ENCODE results near the gene MTA3.

- PRO-cap: no peak
Observed at GRCh38 chr2:42147470-42148144, 21.5 kb upstream of the EML4 start.

GRCh38 chr2:42171603-42172053, 2.5 kb downstream of the EML4 start:
- PRO-cap: no peak

- PRO-cap: no peak
Observed at GRCh38 chr2:42193696-42194266, 24.6 kb downstream of the EML4 start.

- PRO-cap: no peak
Observed at GRCh38 chr2:42197979-42198530, 28.9 kb downstream of the EML4 start.

GRCh38 chr2:42247004-42247746, 78.0 kb downstream of the EML4 start:
- PRO-cap: no peak

GRCh38 chr2:42368879-42369333, 7.9 kb upstream of the COX7A2L start:
- PRO-cap: no peak

GRCh38 chr2:42568310-42569093, at the start of gene MTA3:
Gene MTA3, plus strand, starts transcription at chr2:42568632.
- PRO-cap: bidirectional peak, plus-strand start at chr2:42568705, minus-strand start at chr2:42568519

- PRO-cap: unidirectional peak, minus-strand start at chr2:42569944
Observed at GRCh38 chr2:42569777-42570339, 1.4 kb downstream of the MTA3 start.

- PRO-cap: no peak
Observed at GRCh38 chr2:42707622-42708248, 56.2 kb downstream of the OXER1 start.

- PRO-cap: no peak
Observed at GRCh38 chr2:42827400-42828400, 35.3 kb upstream of the HAAO start.

DNA sequence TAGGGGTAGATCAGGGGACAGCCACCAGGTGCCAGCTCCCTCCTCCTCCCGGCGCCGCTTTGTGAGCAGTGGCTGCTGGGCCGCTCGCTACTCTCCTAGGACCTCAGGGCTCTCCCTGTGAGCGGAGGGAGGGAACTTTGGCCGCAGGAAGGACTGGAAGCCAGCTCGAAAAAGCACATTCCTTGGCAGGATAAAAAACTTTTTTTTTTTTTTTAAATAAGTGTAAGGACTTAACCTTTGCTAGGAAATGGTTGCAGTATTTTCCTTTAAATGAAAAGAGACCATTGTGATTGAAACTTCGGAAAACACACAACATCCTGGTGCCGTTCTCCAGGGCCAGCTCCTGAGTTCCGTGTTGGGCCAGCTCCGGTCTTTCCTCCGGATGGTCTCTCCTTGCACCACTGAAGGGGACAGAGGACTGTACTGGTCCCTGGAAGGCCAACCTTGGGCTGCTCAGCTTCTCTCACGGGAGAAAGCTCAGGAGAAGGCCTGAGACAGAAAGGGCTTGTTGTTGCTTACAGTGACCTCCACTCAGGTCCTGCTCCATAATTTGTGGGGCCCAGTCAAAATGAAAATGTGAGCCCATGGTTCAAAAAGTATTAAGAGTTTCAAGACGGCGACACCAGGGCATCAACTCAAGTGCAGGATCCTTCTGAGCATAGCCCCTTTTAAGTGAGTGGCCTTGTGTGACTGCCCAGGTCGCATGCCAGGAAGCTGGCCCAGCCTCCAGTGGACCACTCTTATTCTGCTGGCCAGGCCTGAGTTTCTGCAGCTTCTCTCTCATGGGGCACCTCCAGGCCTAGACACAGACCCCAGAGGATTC, 83.2 kb upstream of the HAAO start:
- PRO-cap: unidirectional peak, minus-strand start at position 119 of the sequence

DNA sequence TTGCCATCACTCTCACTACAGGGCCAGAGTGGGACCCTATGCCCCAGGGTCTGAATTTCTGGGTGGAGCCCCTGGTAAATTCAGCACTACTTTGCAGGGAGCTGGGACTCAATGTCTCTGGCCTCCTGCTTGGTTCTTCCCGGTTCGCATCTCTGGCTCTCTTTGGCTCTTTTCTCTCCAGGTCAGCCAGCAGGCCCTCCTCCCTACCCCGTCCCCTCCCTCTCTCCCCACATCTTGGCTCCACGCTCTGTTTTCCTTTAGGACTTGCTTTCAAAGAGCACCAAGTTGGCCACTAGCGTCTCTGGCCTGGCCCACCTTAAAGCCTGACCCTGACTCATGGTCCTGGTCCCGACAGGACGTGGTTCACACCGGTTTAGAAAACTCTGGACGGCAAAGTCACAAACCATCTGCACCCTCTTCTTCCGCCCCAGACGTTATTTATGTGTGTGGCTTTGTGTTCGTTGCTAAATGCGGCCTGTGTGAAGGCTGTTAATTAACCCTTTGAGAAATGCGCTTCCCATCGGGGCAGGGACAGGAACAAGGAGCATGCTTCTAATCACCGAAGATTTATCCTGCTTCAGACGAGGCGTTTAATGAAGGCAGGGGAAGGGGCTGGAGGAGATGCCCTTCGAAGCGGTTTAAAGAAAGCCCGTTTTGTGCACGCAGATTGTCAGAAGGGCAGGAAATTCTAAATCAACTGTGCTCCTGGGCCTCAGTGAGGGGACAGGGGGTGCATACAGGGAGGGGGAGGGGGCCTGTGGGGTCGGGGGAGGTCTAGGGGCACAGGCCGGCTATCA, 169.1 kb upstream of the HAAO start:
- PRO-cap: unidirectional peak, minus-strand start at position 154 of the sequence

GRCh38 chr2:42983921-42984492, 191.6 kb upstream of the HAAO start:
- PRO-cap: no peak

DNA sequence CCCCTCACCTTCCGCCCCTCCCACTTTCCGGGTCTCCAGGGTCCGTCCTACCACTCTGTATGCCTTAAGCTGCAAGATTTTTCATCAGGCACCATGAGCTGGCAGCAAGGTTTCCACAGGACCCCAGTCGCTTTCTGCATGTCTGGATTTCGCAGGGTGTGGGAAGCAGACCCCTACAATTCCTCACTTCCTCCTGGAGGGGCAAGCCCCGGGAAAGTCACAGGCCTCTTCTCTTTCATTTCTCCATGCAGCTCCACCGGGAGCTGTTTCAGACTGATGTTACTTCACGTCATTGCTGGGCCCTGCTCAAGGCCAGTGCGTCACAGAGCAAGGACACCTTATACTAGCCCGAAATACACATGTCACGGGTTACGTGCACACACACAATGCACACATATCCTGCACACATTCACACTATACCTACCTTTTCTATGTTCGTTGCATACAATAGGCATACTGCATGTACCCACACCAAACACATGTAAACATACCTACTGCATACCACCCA, 179.0 kb downstream of the ZFP36L2 start:
- PRO-cap: no peak

GRCh38 chr2:43218163-43219191, 7.9 kb downstream of the ZFP36L2 start:
- PRO-cap: no peak

- PRO-cap: bidirectional peak, plus-strand start at chr2:43225230, minus-strand start at chr2:43224899
Observed at GRCh38 chr2:43224600-43225014, 1.8 kb downstream of the ZFP36L2 start.

- PRO-cap: no peak
Observed at GRCh38 chr2:43251215-43251716, 24.9 kb upstream of the ZFP36L2 start.

GRCh38 chr2:43264853-43265349, 38.5 kb upstream of the ZFP36L2 start:
- PRO-cap: no peak

DNA sequence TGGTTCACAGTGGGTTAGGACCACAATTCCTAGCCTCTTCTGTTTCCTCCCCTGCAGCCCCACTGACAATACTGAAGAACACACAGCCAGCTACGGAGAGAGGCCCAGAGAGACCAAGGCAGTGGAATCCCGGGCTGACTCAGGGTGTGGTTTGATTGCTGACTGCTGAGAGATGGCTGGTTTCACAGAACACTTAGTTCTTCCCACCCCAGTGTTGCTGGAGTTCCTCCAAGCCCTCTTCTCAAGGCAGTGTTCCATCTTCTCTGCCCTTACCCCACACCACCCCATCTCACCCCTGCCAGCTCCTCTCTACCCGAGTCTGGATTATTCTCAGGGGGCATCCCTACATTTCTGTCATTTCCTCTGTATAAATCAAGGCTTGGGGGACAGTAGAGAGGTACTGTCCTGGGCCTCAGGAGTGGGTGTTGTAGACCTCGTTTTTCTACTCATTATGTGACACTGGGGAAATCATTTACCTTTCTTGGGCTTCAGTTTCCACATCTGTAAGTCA, 43.4 kb upstream of the ZFP36L2 start:
- PRO-cap: no peak

GRCh38 chr2:43276598-43277844, 50.6 kb upstream of the ZFP36L2 start:
- PRO-cap: no peak

Measured in jejunum (tissue), 1 donor.